Frontal cortex (tissue), 2 donors: ENCODE results near the genes PRTFDC1 and MASTL.

GRCh38 chr10:24887435-24888004, 64.9 kb downstream of the PRTFDC1 start:
- RAMPAGE, long total RNA, result no peak

GRCh38 chr10:24952088-24952691, at the start of gene PRTFDC1:
TSS of gene PRTFDC1 (minus strand) at chr10:24952606.
- RAMPAGE, long total RNA, result no peak

DNA sequence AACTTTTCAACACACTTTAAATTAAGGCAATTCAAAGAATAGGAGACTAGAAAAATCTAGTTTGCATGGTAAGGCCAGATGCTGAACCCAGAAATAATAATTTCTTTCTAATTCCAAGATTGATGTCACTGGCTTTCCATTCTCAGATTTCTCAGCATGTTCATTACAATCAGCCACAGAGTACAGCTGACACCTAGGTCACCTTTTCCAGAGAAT, 10.4 kb upstream of the PRTFDC1 start:
- RAMPAGE, long total RNA, result no peak

DNA sequence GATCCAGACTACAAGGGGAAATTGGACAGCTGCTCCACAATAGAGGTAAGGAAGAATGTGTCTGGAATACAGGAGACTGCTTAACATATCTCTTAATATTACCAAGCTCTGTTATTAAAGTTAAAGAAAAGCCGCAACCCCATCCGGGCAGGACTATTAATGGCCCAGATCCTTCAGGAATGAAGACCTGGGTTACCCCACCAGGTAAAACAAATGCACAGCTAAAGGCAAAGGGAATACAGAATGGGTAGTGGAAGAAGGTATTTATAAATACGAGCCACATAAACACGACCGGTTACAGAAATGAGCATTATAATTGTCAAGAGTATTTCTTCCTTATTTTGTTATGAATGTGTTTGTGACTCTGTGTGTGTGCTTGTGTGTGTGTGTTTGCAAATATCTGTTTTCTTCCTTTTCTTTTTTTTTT, 49.5 kb upstream of the MYO3A start:
- RAMPAGE, long total RNA, result no peak

DNA sequence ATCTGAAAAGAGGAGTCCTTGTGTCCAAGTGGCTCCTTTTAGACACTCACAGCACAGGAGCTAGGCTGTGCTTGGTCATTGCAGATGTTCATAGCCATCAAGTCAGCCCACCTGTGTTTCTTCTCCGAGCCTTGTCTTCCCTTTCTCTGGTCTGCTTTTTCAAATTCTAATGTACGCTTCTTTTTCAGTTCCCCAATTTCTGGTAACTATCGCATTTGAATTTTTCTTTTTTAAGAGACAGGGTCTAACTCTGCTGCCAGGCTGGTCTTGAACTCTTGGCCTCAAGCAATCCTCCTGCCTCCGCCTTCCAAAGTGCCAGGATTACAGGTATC, 18.9 kb downstream of the APBB1IP start:
- RAMPAGE, long total RNA, result no peak

- RAMPAGE, long total RNA, result no peak
Measured at GRCh38 chr10:26486922-26487459, 48.9 kb downstream of the APBB1IP start.

GRCh38 chr10:26612364-26612823, 85.1 kb upstream of the PDSS1 start:
- RAMPAGE, long total RNA, result no peak

- RAMPAGE, long total RNA, result no peak
Measured at GRCh38 chr10:26755224-26755889, 57.9 kb downstream of the PDSS1 start.

- RAMPAGE, long total RNA, result no peak
Measured at GRCh38 chr10:26860004-26860463, 724 bp downstream of the ABI1 start.

DNA sequence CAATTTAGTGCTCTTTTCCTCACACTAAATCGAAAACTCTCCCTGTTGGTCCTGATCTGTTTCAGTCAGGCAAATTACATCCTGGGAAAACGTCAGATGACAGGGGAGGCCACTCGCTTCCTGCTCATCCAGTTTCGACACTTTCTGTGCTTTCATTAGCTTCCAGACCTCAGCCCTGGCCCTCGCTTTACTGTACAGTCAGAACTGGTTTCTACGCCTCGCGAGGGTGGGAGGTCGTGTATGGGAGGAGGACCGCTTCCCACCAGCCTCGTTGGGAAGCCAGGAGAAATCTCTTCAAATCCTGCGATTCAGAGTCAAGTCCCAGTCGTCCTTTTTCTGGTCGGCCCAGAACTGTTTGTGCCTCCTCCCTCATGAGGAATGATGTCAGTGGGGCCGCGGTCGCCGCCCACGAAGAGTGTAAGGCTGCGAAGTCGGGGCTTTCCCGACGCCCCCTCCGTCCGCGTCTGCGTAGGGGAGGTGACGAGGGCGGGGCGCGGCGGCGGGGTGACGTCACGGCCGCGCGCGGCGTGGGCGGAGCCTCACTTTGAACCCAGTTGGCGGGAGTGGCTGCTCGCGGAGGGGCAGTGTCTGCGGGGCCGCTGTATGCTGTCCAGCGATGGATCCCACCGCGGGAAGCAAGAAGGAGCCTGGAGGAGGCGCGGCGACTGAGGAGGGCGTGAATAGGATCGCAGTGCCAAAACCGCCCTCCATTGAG, at the start of gene MASTL:
Gene MASTL (plus strand): TSS at position 542 of the 715 bp plus-strand sequence.
- RAMPAGE, long total RNA, result no peak

DNA sequence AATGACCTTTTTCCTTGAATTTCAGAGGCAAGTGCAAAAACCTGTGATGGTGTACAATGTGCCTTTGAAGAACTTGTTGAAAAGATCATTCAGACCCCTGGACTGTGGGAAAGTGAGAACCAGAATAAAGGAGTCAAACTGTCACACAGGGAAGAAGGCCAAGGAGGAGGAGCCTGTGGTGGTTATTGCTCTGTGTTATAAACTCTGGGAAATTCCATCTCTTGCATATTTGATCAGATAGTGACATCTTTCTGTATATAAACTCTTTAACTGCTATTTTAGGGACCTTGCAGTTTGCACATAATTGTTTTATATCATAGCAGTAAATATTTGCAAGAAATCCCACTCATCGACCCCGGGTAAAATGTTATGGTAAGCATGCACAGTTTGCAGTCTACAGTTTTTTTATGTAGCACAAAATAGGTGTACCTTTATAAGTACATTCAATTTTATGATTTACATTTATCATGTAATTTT, 33.8 kb downstream of the RAB18 start:
- RAMPAGE, long total RNA, result no peak

DNA sequence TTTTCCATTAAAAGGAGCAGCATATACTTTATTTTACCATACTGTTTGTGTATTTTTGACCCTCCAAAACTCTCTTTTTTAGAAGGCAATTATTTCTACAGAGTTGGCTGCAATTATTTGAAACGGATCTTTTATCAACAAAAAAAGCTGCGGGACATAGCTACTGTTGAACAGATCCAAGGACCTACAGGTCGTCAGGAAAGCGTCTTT, 93.0 kb upstream of the MKX start:
- RAMPAGE, long total RNA, result no peak

GRCh38 chr10:28570343-28571314, 37.7 kb downstream of the WAC start:
- RAMPAGE, long total RNA, result no peak

DNA sequence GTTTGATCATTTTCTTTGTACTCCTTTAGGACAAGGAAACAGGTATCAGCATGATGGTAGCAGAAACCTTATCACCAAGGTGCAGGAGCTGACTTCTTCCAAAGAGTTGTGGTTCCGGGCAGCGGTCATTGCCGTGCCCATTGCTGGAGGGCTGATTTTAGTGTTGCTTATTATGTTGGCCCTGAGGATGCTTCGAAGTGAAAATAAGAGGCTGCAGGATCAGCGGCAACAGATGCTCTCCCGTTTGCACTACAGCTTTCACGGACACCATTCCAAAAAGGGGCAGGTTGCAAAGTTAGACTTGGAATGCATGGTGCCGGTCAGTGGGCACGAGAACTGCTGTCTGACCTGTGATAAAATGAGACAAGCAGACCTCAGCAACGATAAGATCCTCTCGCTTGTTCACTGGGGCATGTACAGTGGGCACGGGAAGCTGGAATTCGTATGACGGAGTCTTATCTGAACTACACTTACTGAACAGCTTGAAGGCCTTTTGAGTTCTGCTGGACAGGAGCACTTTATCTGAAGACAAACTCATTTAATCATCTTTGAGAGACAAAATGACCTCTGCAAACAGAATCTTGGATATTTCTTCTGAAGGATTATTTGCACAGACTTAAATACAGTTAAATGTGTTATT, 4.8 kb downstream of the BAMBI start:
- RAMPAGE, long total RNA, result no peak

DNA sequence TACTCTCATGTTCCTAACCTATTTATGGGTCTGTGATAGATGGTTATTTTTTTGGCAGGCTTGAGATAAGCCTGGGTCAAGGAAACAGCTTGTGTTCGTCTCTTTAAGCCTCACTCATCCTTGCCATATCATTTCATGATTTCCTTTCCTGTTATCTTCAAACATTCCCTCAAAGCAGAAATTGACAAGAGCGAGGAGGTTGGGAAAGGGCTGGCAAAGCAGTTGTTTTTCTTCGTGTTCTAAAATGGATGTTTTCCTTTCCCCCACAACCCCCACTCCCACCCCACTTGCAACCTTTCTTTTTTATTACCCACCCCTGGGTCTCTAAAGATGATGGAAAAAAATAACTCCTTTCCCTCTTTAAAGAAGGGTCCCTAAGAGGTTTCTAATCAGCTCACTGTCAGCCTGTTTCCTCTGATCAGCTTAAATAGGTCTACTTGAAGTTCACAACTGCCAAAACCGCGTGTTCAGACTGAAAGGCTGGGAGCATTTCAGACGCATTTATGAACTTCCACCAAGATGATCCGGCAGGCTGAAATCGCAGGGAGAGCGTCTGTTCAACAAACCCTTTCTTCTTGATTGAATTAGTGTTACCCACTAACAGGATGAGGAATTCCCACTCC, 130.3 kb downstream of the BAMBI start:
- RAMPAGE, long total RNA, result no peak

DNA sequence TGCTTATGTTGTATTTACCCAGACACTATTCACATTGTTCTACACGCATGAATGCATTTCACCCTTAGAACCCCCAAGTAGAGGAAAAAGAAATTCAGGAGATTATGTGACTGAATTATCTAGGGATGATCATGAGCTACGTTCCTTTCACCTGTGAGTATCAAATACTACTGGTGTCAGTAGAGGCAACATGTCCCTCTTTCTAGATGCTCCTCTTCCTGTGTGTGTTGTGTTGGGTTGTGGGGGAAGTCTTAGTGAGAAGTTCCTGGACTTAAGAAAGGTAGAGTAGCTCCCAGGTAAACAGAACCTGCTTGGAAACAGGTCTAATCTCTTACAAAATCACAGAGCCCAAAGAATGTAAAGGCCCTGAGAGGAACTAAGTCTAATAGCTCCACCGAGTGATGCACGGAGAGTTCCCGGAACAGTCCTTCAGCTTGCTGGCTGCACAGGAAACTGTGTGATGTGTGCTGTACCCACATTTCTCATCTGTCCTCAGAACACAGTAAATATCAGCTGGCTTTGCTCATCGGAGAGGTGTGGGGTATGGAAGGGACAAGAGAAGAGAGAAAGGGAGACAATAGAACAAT, 182.7 kb upstream of the LYZL1 start:
- RAMPAGE, long total RNA, result no peak

DNA sequence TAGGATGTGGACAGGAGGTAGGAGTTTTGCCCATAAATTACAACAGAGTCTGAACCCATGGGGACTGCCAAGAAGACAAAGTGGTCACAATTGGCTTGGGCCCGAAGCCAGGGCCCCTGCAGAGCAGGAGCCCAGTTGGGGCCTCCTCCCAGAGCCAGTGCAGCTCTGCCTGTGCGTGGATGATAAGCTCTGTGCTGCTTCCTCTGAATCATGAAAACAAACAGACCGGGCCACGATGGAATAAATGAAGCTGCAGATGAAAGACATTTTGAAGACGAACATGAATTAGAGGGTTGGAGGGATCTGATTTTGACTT, 156.9 kb upstream of the LYZL1 start:
- RAMPAGE, long total RNA, result no peak

DNA sequence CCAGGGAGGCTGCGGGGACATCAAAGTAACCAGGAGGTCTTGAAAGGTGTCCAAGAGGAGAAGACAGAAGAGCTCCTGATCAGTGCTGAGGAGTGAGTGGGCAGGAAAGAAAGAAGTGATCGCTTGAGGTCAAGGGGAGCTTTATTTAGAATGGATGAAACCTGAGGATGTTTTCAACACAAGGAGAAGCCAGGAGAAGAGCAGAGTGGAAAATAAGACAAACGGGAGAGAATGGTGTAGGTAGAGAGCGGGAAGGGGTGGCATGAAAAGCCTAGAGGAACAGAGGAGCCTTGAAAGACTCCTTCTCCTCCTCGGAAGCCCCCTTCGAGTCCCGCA, 5.8 kb downstream of the SVIL start:
- RAMPAGE, long total RNA, result no peak

- RAMPAGE, long total RNA, result no peak
Measured at GRCh38 chr10:29646316-29647145, 11.8 kb upstream of the SVIL start.

GRCh38 chr10:29804058-29804807, 169.5 kb upstream of the SVIL start:
- RAMPAGE, long total RNA, result no peak